Left lobe of liver (tissue), 1 donor: ENCODE data around the gene GJE1.

DNA sequence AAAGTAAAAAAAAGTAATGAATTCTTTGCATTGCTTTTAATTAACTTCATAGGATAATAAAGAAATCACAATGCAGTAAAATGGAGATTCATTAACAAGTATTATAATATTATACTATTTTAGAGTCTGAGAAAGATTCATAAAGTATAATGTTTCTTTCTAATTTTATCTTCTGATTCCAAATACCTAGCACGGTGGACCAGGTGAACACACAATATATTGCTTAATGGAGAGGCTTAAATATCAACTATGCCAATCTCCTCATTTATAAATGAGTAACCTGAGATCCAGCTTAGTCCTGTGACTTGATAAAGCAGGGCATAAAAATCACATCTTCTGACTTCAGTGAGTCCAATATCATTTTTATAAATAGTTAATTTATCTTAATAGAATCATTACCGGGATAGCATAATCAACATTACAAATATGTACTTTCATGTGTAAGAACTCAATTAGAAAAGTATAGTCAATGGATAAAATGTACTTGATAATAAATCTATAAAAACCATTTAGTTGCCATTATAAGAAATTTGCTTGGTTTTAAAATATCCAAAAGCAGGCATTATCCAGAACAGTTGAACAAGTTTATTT is 144.4 kb upstream of the GJE1 start:
- PRO-cap = bidirectional peak, plus-strand start at position 268 of the sequence, minus-strand start at position 216 of the sequence

DNA sequence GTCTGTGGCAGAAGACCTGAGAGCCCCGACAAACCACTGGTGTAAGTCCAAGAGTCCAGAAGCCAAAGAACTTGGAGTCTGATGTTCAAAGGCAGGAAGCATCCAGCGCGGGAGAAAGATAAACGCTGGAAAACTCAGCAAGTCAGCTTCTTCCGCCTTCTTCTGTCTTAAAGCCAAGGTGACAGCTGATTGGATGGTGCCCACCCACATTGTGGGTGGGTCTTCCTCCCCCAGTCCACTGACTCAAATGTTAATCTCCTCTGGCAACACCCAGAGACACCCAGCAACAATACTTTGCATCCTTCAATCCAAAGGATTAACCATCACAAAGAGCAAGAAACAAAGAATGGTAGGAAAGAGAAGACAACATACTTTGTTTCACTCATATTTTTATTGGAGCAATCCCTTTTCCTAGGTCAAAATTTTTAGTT is 102.4 kb upstream of the GJE1 start:
- PRO-cap = no peak

- PRO-cap = no peak
Observed at GRCh38 chr6:142132853-142133177, at the start of gene GJE1. GJE1 (plus strand) TSS chr6:142132925.

GRCh38 chr6:142285547-142285906 is 16.3 kb upstream of the ADGRG6 start:
- PRO-cap = unidirectional peak, minus-strand start at chr6:142285631

DNA sequence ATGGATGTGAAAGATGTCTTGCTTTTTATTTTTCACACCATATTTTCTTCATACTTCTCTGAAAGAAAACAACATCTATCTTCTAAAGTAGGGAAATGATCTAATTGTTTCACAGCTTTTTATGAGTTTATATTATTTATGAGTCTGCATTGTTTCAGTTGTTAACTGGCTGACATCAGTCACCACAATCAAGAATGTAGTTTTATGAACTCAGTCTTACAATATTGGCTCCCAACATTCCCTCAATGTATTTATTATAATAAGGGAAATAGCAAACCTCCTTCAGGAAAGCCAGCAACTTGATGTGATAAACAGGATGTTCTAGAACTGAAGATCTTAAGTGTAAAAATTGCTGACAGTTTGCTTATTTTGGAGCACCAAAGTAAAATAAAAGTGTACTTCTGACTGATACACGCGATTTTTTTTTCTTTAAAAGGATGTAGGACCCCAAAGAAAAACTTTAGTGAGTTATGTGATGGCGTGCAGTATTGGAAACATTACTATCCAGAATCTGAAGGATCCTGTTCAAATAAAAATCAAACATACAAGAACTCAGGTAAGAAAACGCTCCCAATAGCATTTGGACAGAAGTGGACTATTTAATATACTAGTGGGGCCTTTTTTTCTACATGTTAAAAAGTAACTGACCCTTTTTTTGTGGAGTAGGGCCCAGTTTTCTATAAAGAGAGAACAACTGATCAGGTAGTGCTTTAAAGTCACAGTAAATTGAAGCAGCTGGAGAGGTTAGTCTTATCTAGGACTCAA is 106.1 kb downstream of the ADGRG6 start:
- PRO-cap = no peak

DNA sequence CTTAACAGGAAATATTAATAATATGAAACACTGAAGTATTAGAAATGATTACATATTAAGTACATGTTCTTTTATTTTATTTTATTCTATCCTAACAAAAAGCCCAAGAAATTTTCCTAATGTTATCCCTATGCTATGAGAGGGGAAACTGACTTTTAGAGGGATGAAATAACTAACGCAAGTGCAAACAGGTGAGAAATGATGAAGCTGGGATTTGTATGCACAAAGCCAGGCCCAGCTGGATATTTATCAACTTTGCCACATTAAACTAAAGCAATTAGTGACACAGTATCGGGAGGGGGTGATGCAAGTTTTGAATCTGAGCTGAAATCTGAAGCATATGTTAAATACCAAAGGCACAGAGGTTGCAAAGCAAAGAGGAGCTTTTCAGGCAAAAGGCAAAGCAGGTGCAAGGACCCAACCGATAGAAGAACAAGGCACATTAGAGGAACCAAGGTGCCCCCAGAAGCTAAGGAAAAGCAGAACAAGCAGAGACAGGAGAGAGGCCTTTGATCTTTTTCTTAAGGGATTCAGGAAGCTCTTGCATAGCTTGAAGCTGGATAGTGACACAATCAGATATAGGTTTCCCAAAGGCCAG is 207.6 kb downstream of the HIVEP2 start:
- PRO-cap = no peak

- PRO-cap = no peak
Observed at GRCh38 chr6:142769488-142770403, 175.2 kb downstream of the HIVEP2 start.

DNA sequence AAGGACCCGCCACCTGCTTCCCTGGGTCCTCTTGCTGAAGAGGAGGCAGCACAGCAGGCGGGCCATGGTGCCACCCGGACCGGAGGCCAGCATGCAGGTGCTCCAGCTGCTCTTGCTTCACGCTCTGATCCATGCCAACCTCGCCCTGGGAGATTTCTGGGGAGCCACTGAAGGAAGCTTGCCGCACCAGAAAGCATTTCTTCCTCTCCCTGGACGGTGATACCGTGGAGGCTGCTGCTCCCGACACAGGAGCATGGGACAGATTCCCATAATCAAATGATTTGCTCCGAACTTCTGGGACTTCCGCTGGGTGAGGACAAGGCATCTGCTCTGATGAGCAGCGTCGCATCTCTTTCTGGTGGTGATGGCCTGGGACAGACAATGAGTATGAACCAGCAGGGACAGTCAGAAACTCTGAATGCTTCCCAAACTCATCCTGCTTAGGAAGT is 173.6 kb downstream of the HIVEP2 start:
- PRO-cap = no peak

- PRO-cap = no peak
Observed at GRCh38 chr6:142773353-142774370, 171.3 kb downstream of the HIVEP2 start.

GRCh38 chr6:142844994-142845599 is 99.9 kb downstream of the HIVEP2 start:
- PRO-cap = no peak

- PRO-cap = no peak
Observed at GRCh38 chr6:142934755-142935322, 10.1 kb downstream of the HIVEP2 start.

GRCh38 chr6:142944390-142944990 is 486 bp downstream of the HIVEP2 start:
- PRO-cap = bidirectional peak, plus-strand start at chr6:142944711, minus-strand start at chr6:142944589

GRCh38 chr6:142946246-142946399 is 1.1 kb upstream of the HIVEP2 start:
- PRO-cap = bidirectional peak, plus-strand start at chr6:142946494, minus-strand start at chr6:142946346

- PRO-cap = no peak
Observed at GRCh38 chr6:143181525-143181936, 120.8 kb downstream of the AIG1 start.

GRCh38 chr6:143543288-143543723 is 31.8 kb upstream of the FUCA2 start:
- PRO-cap = no peak

DNA sequence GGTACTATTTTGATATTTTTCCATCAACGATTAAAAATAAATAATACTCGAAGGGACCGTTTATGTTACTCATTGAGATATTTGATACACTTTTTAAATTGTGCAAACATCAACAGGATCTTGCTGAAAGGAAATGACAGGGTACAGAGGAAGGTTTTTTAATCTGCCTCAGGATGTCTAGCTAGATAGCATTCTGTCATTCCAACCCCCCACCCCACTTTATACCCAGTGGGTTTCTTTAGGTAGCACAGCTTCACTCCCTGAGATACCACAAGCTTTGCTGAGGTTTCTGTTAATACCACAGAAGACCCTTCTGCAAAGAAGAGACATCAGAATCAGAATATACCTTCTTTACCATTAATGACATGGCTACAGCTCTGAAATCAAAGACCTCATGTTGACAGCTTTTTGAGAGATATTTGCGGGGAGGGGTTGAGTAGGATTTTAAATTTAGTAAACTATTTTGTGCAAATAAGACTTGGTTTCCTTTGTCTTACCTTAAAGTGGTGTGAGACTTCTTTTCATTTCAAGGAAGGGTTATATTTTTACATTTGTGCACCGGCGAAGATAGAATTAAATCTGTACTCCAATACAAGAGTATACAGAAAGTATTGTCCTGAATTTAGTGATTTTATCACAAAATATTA is 1.4 kb downstream of the PHACTR2 start:
- PRO-cap = no peak

- PRO-cap = no peak
Observed at GRCh38 chr6:143692095-143692580, 14.4 kb downstream of the PHACTR2 start.

DNA sequence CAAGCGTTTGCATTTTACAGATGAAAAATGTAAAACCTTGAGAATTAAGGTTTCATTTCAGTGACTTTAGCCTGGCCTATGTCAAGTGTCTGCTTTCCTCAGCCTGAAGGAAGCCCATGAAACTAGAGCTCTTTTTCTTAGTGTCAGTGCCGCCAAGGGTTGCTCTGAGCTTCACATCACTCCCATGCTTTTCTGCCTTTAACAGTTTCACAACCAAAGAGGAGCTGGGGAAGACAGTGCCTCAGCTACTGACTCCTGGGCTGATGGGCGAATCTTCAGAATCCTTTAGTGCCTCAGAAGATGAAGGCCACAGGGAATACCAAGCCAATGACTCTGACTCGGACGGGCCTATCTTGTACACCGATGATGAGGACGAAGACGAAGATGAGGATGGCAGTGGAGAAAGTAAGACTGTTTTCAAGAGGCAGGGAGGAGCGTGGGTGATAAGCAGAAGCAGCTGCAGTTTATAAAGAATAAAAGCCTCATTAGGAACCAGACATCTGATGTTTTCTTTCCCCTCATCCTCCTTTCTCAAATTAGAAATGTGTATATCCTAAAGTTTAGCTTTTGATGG is 71.0 kb upstream of the LTV1 start:
- PRO-cap = no peak

DNA sequence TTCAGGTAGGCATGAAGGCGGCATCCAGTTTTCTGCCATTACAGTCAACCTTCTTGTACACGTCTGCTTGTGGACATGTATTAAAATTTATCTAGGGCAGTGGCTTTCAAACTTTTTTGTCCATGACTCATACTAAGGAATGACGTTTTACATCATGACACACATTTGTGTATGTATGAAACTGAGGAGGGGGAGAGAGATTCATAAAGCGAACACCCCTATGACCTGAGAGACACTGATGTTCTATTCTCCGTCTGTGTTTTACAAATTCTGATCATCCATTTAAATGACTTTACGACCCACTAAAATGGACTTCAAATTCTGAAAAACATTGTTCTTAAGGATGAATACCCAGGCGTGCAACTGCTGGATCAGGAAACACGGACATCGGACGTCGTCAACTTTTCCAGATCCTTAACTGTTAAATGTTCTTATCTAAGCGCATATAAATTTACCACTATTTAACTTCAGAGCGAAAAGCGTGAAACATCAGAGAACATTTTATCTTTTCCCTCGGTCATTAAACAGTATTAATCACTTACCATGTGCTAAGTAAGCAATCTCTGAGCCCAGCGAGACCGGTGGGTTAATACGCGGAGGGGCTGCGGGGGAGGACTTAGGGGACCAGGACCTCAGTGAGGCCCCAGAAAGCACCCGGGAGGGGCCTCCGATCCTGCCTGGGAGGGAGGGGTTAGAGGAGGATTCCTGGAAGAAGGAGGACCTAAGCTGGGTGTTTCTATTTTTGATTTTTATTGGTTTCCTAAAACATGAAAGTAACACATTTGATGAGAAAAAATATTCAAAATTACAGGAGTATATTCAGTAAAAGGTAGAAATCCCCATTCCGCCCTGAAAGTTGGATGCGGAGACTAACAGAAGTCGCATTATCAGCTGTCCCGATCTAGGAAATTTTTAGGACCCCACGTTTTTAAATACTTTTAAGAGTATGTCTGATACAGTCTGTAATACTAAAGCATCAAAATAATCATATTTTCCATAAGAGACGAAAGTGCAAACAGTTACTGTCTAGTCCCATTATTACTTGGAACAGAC is 1.0 kb downstream of the PLAGL1 start:
- PRO-cap = no peak

- PRO-cap = no peak
Observed at GRCh38 chr6:144064865-144065097, 30.6 kb downstream of the SF3B5 start.